ENCODE measurements around the gene KDM4C.

DNA sequence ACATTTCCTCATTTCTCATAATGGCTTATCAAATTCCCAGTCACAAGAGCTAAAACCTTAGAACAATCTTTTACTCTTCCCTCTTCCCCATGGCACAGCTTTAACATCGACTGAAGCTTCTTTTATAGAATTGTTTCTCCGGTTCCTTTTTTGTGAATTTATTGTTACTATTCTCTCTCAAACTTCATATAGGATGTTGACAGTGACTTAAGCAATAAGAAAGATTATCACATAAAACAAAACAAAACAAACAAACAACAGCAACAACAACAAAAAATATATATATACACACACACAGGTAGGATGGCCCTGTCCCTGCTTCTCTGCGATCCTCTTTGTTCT is 26.8 kb upstream of the PDCD1LG2 start:
- PRO-cap, result no peak

- PRO-cap, result no peak
Measured at GRCh38 chr9:5488465-5489061, 21.8 kb upstream of the PDCD1LG2 start.

DNA sequence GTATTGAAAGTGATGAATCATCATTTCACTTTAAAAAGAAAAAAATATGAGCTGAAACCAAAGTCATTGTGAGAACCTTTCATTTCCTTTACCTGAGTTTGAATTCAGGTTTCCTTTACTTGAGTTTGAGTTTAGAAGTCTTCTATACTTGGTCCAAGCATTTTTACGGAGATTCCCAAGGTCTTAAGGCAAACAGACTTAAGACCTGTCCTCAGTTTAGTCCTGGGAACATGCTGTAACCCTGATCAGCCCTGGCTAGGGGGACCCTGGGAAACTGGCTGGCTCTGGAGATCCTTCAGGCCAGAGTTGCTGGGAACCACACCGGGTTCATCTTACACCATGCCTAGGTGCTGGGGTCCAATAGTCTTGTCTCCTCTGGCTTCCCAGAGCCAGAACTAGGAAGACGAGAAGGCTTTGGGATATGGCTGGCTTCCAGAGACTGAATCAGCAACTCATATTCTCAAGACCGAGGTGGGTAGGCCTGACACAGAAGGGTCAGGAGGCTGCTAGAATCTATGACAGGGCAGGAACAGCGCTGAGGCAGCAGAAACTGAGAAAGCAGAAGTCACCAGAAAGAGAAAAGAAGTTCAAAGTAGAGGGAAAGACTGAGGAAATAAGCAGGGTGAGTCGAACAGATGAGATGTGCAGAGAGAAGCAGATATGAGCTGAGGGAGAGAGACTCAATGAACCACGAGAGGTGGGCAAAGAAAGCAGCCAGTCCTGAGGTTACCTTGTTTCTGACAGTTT is 16.3 kb upstream of the PDCD1LG2 start:
- PRO-cap, result no peak

DNA sequence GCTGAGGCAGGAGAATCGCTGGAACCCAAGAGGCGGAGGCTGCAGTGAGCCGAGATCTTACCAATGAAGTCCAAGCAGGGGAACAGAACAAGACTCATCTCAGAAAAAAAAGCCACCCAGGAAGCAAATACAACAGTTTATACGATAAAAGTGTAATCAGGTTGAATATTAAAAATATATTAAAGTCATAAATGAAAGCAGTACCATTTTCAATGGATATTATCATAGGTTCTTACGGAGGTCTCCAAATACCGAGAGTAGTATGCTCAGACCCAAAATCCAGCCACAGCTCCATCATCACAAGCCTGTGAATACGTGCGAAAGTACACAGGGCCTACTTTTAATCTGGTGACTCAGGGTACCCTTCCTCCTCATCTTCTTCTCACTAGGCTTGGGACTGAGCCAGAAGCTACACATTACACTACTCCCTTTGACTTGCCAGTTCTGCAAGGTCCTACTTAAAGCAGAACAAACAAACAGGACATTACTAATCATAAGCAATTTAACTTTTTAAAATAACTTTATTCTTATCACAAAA is 7.7 kb upstream of the RIC1 start:
- PRO-cap, result no peak

DNA sequence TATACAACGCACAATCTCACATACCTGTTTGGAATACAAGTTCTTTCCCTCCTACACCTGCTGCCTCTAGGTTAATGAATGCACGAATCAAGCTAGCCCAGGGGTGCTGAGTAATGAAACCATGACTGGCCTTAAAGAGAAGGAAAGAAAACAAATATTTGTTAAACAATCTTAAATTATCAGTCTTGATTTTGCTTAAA is 9.1 kb downstream of the ERMP1 start:
- PRO-cap, result no peak

DNA sequence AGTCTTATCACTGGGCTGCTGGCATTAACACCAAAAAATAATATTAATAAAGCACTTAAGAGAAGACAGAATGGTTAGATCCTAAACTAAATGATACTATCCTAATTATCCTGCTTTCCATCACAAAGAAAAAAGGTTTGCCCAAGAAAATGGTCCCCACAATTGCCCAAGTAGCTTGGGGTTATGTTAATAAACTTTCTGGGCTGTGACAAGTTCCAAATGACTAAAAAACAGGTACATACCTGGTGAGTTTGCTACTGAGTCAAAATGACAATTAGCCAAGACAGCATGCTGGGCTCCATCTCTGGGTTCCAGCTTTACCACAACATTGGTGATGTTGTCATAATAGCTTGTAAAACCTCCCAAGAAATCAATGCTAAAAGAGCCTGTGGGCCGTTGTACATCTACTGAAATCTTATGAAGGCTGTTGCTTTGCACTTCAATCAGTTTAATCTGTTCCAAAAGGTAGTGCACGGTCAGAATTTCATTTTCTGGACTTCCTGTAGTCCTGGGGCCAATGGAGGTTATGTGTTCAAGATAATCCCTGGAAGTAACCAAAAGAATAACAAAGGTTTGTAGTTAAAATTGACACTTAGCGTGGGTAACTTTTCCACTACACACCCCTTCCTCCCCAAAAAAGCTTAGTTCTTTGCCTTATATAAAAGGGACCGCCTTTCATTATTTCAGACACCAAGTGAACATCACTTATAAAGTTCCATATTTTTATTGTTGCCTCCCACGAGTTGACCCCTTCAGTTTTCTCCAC is 2.2 kb downstream of the ERMP1 start:
- PRO-cap, result no peak

GRCh38 chr9:5879538-5879832 is 11.2 kb upstream of the MLANA start:
- PRO-cap, result no peak

- PRO-cap, result no peak
Measured at GRCh38 chr9:5898780-5899167, 8.1 kb downstream of the MLANA start.

GRCh38 chr9:6008842-6009077 is 478 bp upstream of the KIAA2026 start:
- PRO-cap, result no peak

DNA sequence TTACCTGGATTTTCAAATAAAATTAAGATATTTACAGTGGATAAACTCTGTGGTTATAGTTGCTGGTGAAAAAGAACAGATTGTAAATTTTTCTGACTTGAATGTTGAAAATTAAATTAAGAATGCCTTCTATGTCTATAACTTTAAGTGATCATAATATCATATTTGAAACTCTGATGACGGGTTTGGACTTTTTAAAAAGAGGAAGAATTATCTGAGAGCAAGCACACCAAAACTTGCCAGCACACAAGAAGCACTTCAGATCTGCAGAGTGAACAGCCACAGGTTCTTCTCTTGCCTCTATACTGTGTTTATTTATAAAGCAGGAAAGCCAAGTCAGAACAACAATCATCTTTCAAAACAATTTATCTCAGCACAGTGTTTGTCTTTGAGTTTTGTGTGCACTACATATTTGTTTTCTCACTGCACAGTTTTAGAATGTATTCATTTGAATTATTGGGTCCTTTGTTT is 17.8 kb upstream of the UHRF2 start:
- PRO-cap, result no peak

DNA sequence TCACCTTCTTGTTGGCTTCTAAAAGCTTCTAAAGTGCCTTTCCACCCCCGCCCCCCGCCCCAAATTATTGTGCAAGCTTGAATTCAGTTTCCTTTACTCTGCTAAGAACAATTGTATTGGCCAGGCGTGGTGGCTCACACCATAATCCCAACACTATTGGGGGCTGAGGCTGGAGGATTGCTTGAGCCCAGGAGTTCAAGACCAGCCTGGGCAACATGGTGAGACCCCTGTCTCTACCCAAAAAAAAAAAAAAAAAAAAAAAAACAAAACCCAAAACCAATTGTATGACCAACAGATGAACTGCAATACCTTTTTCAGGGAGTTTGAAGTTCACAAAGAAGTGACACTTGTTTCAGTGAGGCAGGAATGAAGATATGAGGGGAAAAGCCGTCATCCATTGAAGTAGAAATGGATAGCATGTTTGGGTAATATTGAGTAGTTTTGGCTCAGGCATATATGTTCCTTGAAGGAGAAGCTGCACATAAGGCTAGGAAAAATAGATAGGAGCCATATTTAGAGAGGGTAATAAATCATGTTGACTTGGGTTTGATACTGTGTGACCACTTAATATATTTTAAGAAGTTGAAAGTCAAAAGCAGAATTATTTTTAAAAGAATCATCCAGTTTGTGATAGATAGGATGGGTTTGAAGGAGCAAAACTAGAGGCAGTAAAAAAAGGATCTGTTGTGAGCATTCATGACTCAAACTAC is 72.7 kb downstream of the UHRF2 start:
- PRO-cap, result no peak

DNA sequence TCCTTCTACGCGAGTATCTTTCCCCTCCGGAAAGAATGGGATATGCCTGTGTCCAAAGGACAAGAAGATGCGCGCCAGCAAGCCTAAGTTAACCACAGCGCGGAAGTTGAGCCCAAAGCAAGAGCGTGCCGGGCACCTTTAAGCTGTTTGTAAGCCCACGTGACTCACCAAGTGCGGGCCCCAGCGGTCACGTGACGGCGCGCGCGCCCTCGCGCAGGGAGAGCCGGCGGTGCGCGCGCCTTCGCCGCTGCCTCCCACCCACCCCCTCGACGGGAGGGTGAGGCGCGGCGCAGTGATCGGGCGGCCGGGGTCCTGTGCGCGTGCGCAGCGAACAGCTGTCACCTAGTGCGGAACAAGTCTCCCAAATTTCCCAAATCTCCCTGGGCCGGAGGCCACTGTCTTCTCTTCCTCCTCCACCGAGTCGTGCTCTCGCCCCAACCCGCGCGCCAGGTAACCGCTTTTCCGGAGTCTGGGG is at the start of gene KDM4C:
Gene KDM4C (plus strand): TSS at position 220 of the 475 bp plus-strand sequence.
- PRO-cap, result bidirectional peak, plus-strand start at position 190 of the sequence, minus-strand start at position 114 of the sequence

GRCh38 chr9:6931671-6932325 is 174.0 kb downstream of the KDM4C start:
- PRO-cap, result no peak

DNA sequence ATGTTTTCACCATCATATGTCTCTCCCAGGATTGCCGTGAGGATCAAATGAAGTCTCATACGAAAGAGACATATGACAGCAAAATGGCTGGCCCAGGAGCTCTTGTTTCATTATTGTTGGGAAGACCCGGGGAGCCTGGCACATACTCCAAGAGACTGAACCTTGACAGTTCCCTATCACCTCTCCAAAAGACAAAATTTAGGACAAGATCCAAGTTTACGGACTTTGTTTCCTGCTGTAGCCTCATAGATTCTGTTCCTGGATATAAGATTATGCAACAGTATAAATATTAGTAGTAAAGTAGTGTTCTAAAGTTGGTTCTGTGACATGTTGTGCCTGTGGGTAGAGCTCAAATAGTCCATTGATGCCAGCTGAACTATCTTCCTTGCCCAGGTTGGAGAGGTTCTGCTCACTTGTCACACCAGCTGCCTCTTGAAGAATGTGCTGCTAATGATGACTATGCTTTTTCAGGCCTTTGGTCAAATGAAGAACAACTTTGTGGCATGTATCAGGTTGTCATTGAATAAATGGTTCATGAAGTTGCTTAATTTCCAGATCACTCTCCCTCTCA is 430.2 kb downstream of the DMAC1 start:
- PRO-cap, result no peak

DNA sequence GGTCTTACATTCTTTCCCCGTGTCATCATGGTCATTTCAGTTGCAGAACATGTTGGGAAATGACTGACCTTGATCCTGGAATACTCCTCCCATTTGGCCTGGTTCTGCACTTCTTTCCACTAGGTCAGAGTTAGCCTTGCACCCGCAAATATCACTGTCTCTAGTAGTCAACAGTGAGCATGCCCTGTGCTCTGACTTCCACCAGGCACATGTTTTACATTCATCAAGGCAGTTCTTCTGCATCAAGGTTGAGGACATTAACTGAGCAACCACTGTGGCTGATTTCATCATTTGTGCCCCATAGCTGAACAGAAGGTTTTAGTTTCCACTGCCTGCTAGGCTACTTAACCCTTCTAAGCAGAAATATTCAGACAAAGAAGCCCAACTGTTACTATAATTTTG is 1161.8 kb upstream of the DMAC1 start:
- PRO-cap, result no peak

DNA sequence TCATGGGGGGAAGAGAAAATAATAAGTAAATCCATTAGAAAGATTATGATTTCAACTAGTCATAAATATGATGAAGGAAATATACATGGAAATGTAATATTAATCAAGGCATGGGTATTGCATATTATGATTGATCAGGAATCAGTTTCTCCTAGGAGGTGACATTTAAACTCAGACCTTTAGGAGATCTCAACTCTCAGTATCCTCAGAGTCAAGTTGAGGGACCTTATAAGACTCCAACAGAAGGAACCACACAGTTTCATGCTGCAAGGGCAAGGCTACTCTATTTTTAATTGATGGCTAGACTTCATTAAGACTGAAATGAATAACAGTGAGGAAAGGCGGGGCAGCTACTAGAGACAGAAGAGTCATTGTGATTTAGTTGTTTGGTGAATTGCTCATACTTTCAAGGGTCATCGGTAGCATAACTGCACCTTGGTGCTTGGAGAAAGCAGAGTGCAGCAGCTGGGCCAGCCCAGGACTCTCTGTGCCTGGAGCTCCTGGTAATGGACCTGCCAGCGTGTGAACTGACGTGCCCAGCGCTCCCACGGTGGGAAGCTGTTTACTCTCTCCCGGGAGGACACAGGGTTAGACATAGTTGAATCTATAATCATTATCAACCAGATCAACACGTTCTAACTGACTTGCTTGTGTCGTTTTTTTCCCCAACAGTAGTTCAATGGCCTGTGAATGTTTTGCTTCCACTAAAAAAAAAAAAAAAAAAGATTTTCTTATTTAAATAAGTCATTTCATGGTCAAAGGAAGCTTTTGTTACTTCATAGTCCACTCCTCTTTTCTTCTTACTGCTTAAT is 42.8 kb downstream of the LURAP1L start:
- PRO-cap, result unidirectional peak, plus-strand start at position 454 of the sequence

- PRO-cap, result no peak
Measured at GRCh38 chr9:13189922-13190560, 89.5 kb downstream of the MPDZ start.

GRCh38 chr9:13219446-13219977 is 60.0 kb downstream of the MPDZ start:
- PRO-cap, result no peak

- PRO-cap, result no peak
Measured at GRCh38 chr9:13265126-13265325, 14.5 kb downstream of the MPDZ start.

- PRO-cap, result unidirectional peak, plus-strand start at chr9:13706267
Measured at GRCh38 chr9:13705870-13706477, 426.5 kb upstream of the MPDZ start.